Kidney (tissue), 2 donors: ENCODE measurements around a stretch of chr16.

DNA sequence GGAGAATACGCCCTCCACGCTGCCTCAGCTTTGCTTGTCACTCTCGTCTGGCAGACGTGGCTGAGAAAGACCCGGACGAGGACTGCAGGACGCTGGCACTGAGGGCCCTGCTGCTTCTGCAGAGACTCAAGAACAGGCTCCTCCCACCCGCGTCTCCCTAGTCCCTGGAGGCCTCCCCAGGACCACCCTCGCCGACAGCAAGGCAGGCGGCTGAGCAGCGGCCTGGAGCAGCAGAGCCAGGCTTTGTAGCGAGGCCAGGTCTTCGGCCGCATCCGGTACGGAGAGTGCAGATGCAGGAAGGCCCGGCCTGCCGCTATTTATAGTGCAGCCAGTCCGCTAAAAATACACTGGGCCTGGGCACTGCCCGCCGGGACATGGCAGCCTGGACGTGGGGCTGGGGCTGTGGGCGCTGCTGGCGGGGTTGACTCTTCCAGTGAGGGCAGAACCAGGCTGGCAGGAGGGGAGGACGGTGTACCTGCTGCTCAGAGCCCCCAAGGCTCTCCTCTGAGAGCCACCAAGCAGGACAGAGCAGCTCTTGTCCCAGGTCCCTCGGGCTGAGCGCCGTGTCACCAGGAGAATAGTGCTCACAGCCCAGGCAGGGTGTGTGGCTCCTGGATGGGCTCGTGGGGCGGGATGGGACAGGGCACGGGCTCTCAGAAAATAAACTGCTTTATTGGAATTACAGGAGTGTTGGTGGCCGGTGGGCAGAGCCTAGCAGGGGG, 16.8 kb downstream of the TELO2 start:
- PRO-cap: bidirectional peak, plus-strand start at position 273 of the sequence, minus-strand start at position 100 of the sequence
- RRBS: 56% methylated on average over 6 of the region's 34 CpGs

GRCh38 chr16:1526413-1527350, 6.8 kb upstream of the TMEM204 start:
- PRO-cap: no peak
- RRBS: 90% methylated on average over 6 of the region's 42 CpGs

- PRO-cap: no peak
- RRBS: 78% methylated on average over 3 of the region's 9 CpGs
Observed at GRCh38 chr16:1553224-1553779, 19.8 kb downstream of the TMEM204 start.

- PRO-cap: no peak
- RRBS: no CpG with 5 or more reads among the region's 17 CpGs
Observed at GRCh38 chr16:1560952-1561592, 27.6 kb downstream of the TMEM204 start.

GRCh38 chr16:1565396-1565735, 31.9 kb downstream of the TMEM204 start:
- PRO-cap: no peak
- RRBS: no CpG with 5 or more reads among the region's 6 CpGs

GRCh38 chr16:1597101-1597676, 14.7 kb downstream of the IFT140 start:
- PRO-cap: no peak
- RRBS: no CpG with 5 or more reads among the region's 16 CpGs

DNA sequence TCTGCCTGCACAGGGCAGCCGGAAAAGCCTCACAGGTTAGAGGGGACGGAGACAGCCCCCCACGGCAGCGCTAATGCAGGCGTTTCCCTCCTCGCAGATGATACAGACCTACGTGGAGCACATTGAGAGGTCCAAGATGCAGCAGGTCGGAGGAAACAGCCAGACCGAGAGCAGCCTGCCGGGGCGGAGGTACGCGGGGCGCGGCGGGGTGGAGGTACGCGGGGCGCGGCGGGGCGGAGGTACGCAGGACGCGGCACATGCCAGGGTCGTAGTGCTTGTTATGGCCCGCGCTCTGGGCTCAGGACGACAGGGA, 23.4 kb downstream of the MAPK8IP3 start:
- PRO-cap: no peak
- RRBS: no CpG with 5 or more reads among the region's 29 CpGs

- PRO-cap: no peak
- RRBS: 47% methylated on average over 10 of the region's 51 CpGs
Observed at GRCh38 chr16:1762199-1763390, 8.7 kb downstream of the NME3 start.

GRCh38 chr16:1775723-1776113, 2.8 kb upstream of the MRPS34 start:
- PRO-cap: no peak
- RRBS: 88% methylated on average over 4 of the region's 18 CpGs

GRCh38 chr16:1819585-1820085, 7.0 kb downstream of the HAGH start:
- PRO-cap: no peak
- RRBS: no CpG with 5 or more reads among the region's 16 CpGs

- PRO-cap: no peak
- RRBS: 92% methylated on average over 1 of the region's 18 CpGs
Observed at GRCh38 chr16:1822634-1823125, 3.9 kb downstream of the HAGH start.

GRCh38 chr16:1828551-1829634, 1.9 kb downstream of the FAHD1 start:
- PRO-cap: no peak
- RRBS: no CpG with 5 or more reads among the region's 15 CpGs

- PRO-cap: no peak
- RRBS: no CpG with 5 or more reads among the region's 18 CpGs
Observed at GRCh38 chr16:1884102-1884848, 12.3 kb upstream of the MEIOB start.

DNA sequence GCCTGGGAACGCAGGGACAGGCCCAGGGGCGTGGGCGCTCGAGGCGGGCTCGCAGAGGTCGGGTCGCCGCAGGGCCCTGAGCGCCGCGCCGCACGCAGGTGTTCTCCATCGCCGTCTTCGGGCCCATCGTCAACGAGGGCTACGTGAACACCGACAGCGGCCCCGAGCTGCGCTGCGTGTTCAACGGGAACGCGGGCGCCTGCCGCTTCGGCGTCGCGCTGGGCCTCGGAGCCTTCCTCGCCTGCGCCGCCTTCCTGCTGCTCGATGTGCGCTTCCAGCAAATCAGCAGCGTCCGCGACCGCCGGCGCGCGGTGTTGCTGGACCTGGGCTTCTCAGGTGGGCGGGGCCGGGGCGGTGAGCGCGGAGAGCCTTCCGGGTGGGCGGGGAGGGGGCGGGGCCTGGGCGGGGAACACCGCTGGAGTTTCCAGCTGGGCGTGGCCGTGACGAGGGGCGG, 2.1 kb downstream of the SYNGR3 start:
- PRO-cap: bidirectional peak, plus-strand start outside the sequence, minus-strand start at position 334 of the sequence
- RRBS: 3% methylated on average over 7 of the region's 62 CpGs

DNA sequence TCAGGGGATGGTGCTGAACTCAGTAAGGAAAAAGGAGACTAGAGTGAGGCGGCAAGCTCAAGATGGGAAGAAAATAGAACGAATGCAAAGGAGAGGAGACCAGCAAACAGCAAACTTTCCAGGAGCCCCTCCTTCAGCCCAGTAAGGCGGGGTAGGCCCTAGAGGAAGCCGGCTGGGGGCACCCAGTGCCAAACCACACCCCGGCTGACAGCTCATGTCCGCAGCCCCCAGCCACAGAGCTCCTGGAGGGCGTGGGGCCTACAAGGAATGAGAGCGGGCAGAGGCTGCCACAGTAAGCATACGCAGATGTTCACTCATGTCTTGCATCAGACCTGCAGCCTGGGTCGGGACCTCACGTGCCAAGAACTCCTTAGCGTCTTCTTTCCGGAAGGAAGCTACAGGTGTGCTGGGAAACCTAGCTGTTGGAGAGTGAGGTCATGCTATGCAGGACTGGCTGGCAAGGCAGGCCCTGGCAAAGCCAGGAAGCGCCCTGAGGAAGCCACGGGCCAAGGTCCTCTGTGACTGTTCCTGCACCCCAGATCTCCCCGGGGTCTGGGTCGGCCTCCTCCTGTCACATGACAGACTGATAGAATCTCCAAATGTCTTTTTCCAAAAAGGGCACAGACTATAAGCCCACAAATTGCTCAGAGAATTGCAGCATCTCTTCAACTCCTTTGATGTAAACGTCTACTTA, 11.6 kb upstream of the NPW start:
- PRO-cap: no peak
- RRBS: 38% methylated on average over 2 of the region's 18 CpGs

DNA sequence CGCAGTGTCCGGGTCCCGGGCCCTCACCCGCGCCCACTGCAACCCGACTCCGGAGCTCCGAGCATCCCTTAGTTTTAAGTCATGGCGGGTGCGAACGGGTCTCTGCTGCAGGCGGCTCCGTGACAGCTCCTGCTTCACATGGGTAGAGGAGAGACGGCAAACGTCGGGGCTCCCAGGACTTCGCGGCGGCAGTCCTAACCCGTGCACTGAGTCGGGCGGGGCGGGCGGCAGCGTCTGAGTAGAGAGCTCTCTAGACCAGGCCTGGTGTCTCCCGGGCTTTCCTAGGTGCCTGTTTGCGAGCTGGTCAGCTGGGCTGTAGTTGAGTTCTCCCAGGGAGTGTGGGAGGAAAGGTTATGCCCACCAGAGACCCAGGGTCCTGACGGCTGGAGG, 342 bp downstream of the TSC2 start:
- PRO-cap: unidirectional peak, plus-strand start at position 71 of the sequence
- RRBS: under 1% methylated on average over 2 of the region's 28 CpGs

DNA sequence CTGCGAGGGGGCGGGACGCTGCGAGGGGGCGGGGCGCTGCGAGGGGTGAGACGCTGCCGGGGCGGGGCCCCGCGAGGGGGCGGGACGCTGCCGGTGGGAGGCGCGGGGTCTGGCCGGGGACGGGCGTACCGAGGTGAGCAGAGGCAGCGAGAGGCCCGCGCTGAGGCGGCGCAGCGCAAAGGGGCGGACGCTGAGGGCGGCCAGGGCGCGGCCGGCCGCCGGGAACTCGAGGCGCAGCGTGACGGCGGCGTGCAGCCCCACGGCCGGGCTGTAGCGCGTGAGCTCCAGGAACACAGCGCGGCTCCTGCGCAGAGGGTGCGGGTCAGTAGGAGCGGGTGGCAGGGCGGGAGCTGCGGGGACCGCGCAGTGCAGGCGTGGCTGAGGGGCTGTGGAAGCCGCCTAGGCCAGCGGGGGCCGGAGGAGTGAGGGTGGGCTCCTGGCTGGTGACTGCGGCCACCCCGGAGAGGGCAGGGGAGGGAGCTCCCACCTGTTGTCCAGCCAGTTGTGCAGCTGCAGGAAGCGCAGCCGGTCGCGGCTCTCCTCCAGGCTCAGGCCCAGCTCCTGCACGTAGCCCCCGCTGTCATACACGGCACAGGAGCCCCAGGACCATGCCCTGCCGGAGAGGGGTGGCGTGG, 43.6 kb downstream of the TSC2 start:
- PRO-cap: bidirectional peak, plus-strand start at position 250 of the sequence, minus-strand start outside the sequence
- RRBS: 29% methylated on average over 33 of the region's 69 CpGs

DNA sequence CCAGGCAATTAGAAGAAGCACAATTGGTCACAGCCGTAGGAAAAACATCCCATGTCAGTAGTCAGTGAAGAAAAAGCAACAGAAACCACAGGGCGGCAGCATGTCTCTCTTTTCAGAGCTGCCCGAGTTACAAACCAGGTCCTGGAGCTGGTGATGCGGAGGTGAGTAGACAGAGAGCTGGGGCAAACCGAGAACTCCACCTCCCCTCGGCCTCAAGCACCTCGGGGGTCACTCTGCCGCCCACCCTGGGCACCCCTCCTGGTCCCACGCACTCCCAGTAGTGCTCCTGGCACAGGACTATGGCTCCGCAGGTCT, 14.3 kb downstream of the PKD1 start:
- PRO-cap: no peak
- RRBS: no CpG with 5 or more reads among the region's 10 CpGs

- PRO-cap: no peak
- RRBS: no CpG with 5 or more reads among the region's 18 CpGs
Observed at GRCh38 chr16:2123425-2123811, 12.3 kb downstream of the PKD1 start.

GRCh38 chr16:2149408-2150023, 1.1 kb downstream of the RAB26 start:
- PRO-cap: unidirectional peak, minus-strand start at chr16:2149493
- RRBS: 47% methylated on average over 5 of the region's 15 CpGs